Endothelial cell (in vitro differentiated cells): Measurements from ENCODE around the genes ODF3, SIRT3 and IRF7.

- PRO-cap: no peak
Observed at GRCh38 chr11:196585-196873, at the start of gene ODF3. Gene ODF3, plus strand, starts transcription at chr11:196761.

GRCh38 chr11:203165-204381 is 3.6 kb downstream of the BET1L start:
- PRO-cap: no peak

DNA sequence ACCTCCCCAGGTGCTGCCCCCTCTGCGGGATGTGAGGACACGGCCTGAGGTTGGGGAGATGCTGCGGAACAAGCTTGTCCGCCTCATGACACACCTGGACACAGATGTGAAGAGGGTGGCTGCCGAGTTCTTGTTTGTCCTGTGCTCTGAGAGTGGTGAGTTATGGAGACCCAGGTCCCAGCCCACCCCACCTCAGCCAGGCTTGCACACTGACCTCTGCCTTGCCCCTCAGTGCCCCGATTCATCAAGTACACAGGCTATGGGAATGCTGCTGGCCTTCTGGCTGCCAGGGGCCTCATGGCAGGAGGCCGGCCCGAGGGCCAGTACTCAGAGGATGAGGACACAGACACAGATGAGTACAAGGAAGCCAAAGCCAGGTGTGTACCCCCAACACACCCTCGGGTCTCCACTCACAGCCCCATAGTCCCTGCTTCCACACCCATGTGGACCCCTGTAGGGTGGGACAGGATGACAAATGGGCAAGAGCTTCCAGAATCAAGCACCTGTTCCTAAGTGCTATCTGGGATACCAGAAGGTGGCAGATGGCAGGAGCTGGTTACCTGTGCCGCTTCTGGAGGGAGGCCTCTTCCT is 5.2 kb downstream of the RIC8A start:
- PRO-cap: no peak

DNA sequence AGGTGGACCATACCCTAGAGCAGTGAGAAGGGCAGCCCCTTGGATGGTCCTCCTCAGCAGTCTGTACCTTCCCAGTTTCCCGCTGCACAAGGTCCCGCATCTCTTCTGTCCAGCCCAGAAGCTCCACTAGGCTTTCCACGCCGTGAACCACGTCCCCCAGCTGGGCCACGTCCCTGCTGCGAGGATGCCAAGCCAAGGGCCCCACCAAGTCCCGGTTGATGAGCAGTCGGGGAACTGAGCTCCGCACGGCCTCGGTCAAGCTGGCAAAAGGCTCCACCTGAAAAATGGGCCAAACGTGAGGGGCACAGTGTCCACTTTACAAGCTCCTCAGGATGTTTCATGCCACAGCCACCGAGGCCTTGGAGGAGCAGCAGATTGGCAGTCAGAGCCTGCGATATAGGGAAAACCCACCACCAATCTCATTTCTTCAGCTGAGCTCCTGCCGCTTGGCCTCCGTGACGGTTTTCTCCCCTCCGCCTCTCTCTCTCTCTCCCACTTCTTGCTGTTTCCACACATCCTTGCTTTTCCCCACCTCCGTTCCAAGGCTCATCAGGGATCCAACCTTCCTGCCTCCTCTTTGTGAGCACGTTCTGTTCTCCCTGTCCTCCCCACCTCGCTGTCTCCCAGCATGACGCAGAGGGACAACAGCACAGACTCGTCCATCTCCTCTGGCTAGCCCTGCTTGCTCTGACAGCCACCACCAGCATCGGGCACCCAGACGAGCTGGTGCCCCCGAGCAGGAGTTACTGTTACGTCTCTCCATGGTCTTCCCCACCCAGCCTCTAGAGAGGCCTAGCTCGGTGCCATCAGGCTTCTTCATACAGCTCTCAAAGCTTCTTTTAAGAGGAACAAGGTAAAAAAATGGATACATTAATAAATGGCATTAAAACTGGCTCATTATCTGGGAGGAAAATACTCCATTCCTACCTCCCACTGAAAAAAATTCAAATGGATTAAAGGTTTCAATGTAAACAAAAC is 11.5 kb downstream of the RIC8A start:
- PRO-cap: no peak

DNA sequence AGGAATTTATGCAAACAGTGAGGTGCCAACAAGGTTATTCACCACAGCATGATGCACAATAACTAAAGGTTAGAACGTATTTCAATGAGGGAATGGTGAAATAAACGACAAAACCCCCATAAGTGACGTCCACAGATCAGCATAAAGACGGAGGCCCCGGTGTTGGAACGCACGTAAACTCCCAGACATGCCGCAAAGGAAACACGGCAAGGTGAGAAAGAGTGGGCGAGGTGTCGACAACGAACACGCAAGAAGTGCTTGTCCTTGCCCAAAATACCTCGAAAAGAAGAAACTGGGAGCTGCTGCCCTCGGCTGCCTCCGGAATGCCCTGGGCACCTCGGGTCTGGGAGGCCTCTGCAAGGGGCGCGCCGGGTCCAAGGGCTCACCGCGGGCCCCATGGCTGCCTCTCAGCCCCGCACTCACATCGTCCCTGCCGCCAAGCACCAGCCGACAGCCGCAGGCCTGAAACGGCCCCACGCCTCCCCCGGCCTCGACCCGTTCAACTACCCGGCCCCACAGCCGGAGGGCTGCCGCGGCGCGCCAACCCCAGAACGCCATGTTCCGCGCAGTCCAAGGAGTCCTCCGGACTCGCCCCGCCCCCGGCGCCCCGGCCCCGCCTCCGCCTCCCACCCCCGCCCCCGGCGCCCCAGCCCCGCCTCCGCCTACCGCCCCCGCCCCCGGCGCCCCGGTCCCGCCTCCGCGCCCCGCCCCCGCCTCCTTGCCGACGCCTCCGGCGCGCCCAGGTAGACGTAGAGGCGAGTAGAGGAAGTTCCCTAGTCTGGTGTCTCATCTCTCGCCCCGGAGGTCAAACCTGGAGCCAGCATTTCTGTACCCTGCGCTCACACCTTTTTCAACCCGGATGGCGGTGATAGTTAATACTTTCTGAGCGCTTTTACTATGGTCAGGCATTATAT is at the start of gene SIRT3:
Gene SIRT3, minus strand, starts transcription at position 572 of the 914 bp plus-strand sequence.
- PRO-cap: bidirectional peak, plus-strand start at position 746 of the sequence, minus-strand start at position 572 of the sequence

- PRO-cap: no peak
Observed at GRCh38 chr11:241671-242197, 5.0 kb downstream of the PSMD13 start.

GRCh38 chr11:278761-279810 is 879 bp downstream of the NLRP6 start:
- PRO-cap: no peak

GRCh38 chr11:293474-294296 is 4.8 kb downstream of the PGGHG start:
- PRO-cap: no peak

- PRO-cap: no peak
Observed at GRCh38 chr11:316902-317681, 3.3 kb downstream of the IFITM1 start.

DNA sequence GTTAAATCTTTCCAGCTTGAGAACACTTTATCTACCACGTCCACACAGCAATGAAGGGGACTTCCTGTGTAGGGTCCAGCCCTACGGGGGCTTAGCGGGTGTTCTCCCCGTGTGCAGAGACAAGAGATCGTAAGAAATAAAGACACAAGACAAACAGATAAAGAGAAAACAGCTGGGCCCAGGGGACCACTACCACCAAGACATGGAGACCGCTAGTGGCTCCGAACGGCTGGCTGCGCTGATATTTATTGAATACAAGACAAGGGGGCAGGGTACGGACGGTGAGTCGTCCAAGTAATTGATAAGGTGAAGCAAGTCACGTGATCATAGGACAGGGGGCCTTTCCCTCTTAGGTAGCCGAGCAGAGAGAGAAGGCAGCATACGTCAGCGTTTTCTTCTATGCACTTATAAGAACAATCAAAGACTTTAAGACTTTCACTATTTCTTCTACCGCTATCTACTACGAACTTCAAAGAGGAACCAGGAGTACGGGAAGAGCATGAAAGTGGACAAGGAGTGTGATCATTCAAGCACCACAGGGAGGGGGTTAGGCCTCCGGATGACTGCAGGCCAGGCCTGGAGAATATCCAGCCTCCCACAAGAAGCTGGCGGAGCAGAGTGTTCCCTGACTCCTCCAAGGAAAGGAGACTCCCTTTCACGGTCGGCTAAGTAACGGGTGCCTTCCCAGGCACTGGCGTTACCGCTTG is 4.2 kb upstream of the IFITM3 start:
- PRO-cap: no peak

DNA sequence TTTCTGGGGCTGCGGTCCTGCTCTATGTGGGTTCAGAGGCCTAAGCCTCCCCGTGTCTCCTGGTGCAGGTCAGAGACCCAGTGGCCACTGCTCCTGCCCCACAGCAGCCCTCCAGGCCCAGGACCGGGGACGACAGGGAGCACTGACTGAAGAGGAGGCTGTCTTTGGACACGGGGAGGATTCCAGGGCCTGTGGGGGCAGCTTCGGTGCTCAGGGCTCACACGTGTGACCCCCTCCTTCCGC is 6.0 kb upstream of the IFITM3 start:
- PRO-cap: no peak

- PRO-cap: unidirectional peak, minus-strand start at chr11:334783
Observed at GRCh38 chr11:334030-334970, 13.6 kb upstream of the IFITM3 start.

DNA sequence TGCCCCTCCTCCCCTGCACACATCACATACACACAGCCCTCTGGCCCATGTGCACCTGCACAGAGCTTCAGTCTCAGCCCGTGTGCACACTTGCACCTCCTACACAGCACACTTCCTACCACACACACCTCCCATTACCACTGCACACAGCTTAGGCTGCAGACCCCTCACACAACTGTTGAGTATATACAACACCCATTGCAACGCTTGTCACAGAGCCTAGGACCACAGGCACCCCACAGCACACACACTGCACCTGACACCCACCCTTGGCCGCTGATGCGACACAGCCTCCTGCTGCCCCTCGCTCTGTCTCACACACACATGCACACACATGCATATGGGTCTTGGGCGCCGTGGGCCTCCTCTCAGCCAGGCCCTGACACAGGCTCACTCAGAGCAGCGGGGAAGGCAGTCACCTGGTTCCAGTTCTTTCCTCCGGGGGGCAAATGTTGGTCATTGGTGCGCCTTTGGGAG is 357 bp downstream of the SIGIRR start:
- PRO-cap: no peak

- PRO-cap: no peak
Observed at GRCh38 chr11:455523-456160, 5.6 kb downstream of the PTDSS2 start.

DNA sequence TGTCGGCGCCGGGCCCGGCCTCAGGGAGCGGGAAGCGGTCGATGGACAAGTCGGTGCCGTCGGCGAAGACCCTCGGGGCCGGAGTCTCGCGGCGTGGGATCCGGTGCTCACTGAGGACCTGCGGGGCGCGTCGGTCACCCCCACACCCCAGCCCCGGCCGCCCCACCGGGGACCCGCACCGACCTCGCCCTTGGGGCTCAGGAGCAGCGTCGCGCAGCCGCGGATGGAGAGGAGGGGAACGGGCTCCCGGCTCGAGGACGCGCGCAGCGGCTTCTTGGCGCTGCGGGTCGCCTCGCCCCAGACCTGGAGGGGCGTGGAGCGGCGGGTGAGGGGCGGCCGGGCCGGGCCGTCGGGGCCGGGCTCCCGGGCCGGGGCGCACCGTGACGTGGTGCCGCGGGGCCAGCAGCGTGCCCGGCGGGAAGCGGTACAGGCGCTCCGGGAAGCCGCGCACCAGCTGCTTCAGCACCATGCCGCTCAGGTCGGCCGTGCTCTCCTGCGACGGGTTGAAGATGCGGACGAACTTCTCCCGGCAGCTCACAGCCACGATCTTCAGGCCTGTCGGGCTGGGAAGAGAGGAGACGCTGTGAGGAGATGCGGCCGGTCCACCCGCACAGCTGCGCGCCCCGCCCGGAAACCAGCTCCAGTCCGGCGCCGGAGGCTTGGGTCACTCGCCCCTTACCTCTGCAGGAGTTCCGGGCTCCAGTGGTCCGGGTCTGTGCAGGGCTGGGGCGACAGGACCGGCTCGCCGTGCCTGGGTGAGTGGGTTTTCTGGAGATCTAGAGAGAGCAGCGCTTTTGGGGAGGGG is 4.5 kb downstream of the LMNTD2 start:
- PRO-cap: no peak

DNA sequence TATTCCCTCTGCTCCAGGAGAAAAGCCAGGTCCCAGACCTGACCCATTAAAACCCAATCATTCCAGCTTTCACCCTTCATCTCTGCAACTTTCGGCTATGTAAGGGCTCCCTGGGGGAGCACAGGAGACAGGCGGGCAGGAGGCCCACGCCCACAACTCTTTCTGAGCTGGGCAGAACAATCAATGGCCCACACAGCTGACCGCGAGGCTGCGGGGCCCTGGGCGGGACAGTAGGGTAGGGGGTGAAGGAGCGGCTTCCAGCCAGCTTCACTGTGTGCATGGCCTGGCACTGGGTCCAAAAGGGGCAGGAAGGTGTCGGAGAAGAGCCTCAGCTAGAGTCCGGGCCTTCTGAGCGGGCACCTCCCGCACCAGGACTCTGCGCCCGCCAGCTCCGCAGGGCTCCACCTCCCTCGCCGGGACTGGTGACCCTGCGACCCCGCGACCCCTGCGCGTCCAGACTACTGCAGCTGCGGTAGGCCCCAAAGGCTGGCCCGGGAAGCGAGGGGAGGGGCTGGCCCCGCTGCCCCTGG is 430 bp downstream of the LMNTD2 start:
- PRO-cap: no peak

DNA sequence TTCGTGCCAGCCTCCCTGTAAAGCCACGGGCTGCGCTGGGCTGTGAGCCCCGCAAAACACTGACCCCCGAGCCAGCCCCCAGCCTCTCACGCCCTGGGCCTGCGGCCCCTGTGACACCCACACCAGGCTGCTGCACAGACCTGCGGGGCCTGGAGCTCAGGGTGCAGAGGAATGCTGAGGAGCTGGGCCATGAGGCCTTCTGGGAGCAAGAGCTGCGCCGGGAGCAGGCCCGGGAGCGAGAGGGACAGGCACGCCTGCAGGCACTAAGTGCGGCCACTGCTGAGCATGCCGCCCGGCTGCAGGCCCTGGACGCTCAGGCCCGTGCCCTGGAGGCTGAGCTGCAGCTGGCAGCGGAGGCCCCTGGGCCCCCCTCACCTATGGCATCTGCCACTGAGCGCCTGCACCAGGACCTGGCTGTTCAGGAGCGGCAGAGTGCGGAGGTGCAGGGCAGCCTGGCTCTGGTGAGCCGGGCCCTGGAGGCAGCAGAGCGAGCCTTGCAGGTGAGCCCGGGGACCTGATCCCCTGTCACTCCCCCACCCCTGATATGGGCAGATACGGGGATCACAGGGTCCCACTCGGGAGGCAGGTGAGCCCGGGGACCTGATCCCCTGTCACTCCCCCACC is 1.6 kb downstream of the RASSF7 start:
- PRO-cap: no peak

- PRO-cap: no peak
Observed at GRCh38 chr11:569106-569968, 6.9 kb upstream of the PHRF1 start.

DNA sequence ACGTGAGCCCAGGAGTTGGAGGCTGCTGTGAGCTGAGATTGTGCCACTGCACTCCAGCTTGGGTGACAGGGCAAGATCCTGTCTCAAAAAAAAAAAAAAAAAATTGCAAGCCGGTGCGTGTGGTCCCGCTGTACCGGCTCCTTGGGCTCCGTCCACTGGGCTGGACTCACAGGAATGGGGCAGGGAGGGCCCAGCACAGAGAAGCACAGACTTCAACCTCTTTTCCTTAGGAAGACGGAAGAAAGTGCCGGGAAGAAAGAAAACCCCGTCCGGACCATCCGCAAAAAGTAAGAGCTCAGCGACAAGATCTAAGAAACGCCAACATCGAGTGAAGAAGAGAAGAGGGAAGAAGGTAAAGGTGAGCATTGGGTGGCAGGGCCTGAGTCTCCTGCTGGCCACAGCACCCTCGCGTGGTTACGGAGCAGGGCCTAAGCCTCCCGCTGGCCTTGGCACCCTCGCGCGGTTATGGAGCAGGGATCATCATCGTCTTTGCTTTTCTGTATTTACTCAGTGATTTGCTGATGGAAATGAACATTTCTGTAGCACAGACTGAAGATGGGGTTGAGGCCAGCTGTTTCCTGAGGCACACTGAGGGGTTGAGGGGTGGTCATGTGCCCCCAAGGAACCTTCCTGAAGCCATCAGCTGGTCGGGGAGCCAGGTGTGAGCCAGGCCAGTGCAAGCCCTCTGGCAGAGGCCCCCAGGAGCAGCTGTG is 14.2 kb downstream of the IRF7 start:
- PRO-cap: no peak

DNA sequence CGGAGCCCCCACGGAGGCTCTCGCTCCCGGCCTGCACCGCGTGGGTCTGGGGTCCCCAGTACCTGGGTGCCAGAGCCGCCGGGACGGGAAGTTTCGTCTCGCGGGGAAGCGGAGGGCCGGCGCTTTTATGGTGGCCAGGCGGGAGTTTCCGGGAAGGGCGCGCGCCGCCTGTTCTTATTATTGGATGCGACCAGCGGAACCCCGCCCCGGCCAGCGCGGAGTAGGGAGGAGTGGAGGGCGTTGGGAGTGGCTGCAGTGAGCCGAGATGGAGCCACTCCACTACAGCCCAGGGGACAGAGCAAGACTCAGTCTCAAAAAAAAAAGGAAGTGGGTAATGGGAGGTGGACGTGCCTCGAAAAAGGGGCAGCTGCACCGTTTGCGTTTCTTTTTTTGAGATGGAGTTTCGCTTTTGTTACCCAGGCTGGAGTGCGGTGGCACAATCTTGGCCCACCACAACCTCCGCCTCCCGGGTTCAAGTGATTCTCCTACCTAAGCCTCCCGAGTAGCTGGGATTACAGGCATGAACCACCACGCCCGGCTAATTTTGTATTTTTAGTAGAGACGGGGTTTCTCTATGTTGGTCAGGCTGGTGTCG is at the start of gene IRF7:
Gene IRF7, minus strand, starts transcription at position 100 of the 595 bp plus-strand sequence.
- PRO-cap: bidirectional peak, plus-strand start at position 279 of the sequence, minus-strand start at position 100 of the sequence